ENCODE measurements around a stretch of chr3.

- RRBS, result no CpG with 5 or more reads among the region's 15 CpGs
Measured at GRCh38 chr3:69200033-69201243, 78.0 kb upstream of the LMOD3 start.

GRCh38 chr3:69744376-69744575 lies 5.0 kb downstream of the MITF start:
- RRBS, result no CpG with 5 or more reads among the region's 2 CpGs

DNA sequence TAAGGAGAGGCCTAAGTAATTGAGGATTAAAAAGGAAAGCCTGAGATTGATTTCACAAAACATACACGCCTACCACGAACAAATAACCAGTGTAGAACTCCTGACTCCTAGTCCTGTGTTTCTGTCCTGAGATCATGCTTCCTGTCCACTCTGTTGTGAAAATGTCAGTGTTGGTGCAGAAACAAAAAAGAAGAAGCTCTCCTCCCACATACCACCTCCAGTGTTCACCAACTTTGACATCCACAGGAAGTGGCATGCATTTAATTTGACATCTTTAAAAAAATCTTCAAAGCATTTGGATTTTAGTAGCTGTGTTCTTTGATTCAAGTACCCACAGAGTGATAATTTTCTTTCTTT lies 8.6 kb downstream of the MITF start:
- RRBS, result no CpG with 5 or more reads among the region's 2 CpGs

- RRBS, result no CpG with 5 or more reads among the region's 3 CpGs
Measured at GRCh38 chr3:69845799-69846174, 106.5 kb downstream of the MITF start.

- RRBS, result no CpG with 5 or more reads among the region's 6 CpGs
Measured at GRCh38 chr3:69936442-69936954, 197.2 kb downstream of the MITF start.

GRCh38 chr3:70977747-70978292 lies 605.7 kb downstream of the FOXP1 start:
- RRBS, result no CpG with 5 or more reads among the region's 18 CpGs

DNA sequence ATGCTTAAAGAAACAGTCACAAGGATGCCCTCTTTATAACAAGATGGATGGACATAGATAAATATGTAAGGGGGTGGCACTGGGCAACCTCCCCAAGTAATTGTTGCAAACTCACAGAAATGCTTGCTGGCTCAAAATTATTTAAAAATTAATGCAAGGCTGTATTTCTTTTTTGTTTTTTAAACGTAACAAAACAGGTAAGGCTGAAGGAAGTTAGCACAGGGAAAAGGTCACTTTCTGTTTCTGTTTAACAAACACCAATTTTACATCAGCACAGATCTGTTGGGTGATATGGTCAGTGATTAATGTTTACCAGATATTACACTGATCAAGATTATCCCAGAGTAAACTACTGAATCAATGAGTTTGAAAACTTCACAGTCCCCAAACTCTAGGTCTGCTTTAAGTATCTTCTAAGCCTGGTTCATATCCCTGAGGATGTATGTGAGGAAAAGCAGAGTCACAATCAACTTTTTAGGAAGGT lies 558.0 kb downstream of the FOXP1 start:
- RRBS, result no CpG with 5 or more reads among the region's 1 CpG

GRCh38 chr3:71063318-71063859 lies 520.1 kb downstream of the FOXP1 start:
- RRBS, result no CpG with 5 or more reads among the region's 3 CpGs

- RRBS, result no CpG with 5 or more reads among the region's 4 CpGs
Measured at GRCh38 chr3:71066690-71067491, 516.6 kb downstream of the FOXP1 start.

- RRBS, result no CpG with 5 or more reads among the region's 5 CpGs
Measured at GRCh38 chr3:71085269-71085735, 498.2 kb downstream of the FOXP1 start.

GRCh38 chr3:71133943-71134499 lies 449.5 kb downstream of the FOXP1 start:
- RRBS, result no CpG with 5 or more reads among the region's 5 CpGs

GRCh38 chr3:71247060-71248043 lies 336.2 kb downstream of the FOXP1 start:
- RRBS, result no CpG with 5 or more reads among the region's 12 CpGs

DNA sequence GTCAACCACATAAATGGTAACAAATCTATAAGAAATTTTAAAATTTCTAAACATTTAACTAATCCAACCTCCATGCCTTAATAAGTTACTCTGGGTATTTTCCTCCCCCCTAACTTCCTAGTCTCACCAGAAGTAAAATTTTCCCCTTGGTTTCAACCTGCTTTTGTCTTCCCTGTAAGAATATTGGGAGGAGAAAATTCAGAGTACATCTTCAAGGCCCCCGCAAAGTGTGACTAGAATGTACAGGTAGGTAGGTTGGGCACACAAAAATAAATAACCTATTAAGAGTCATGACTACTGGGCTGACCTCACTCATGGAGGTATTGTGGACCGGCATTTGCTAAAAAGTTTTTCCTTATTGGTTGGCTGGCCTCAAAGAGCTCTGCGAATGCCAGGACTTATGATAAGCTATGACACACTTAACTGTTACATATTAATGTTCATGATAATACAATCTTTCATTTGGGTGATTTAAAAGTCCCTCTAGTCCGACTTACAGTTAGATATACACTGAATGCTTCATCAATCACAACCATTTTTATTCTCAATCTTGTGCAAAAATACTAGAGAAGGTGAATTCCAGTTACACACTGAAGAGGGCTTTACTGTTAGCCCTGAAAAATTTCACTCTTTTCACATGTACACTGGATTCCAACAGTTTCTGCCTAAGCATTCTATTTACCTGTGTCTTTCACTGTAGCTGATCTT lies 329.3 kb downstream of the FOXP1 start:
- RRBS, result no CpG with 5 or more reads among the region's 4 CpGs

DNA sequence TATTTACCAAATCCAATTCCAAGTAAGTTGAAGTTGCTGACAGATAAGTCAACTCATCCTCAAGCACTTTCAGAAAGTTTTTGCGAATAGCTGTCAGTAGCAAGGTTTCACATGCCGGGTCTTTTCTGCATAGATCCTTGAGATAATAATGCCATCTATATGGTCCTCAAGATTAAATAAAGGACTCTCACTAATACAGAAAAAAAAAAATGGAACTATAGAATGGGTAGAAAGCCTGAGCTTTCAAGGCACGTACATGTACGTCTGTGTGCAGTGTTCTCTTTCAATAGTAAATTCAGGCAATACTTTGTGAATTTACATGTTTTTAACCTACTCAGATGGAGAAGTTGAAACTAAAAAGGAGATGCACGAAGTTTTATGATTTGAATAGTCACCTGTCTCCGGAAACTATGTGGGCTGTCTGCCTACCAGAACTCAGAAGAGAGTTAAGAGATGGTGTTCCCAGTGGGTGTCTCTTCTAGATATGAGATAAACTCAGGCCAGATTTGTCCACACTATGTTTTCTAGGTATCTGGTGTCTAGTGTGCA lies 223.0 kb downstream of the FOXP1 start:
- RRBS, result no CpG with 5 or more reads among the region's 6 CpGs

DNA sequence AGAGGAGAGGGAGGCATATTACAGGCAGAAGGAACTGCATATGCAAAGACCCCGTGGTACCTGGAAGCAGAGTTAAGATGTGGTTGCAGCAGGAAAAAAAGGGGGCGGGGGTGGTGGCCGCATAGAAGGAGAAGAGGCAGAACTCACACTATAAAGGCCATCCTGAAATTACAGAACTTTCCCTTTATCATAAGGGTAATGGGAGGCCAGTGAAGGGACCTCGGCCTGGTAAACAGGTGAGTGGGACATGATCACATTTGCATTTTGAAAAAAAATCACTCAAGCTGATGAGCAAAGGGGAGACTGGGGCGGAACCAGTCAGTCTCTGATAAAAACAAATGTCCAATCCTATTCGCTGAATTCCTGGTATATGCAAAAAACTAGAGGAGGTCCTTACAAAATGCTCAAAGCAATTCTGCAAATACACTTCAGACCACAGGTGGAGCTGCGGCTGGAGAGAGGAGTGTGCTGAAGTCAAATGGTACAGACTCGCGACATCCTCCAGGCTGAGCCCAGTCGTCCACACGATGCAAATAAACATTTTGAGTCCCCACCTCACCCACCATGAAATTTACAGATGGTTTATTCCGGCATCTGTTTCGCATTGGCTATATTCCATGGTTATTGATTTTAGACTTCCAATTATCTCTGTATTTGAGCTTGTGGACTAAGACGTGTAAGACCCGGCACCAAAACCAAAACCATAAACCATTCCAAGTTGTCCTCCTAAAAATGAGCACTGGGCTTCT lies 166.7 kb downstream of the FOXP1 start:
- RRBS, result 55% methylated on average over 4 of the region's 15 CpGs

DNA sequence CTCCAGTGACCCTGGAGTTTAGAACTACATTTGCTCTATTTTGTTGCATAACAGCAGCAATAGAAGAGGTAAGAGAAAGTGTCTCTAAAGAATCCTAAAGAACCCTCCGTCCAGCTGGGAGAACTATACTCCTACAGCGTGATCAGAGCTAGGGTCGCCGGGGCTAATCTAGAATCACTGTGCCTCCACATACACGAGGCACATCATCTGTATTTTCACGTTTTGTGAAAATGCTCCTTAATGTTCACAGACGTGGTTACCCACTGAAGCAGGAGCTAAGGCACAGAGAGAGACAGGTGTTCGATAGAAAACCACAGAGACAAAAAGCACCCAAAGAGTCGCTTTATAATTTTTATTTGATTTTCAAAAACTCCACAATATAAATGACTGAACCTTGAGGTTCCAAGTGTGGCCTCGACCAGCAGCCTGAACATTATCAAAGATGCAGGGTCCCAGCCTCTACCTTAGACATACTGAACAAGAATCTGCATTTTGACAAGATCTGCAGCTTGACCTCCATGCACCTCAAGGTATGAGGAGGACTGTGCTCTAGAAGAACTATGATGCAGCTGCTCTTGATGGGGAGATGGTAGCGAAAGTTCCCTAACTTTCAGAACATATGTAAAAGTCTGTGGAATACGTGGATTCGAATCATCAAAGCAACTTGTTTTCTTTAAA lies 129.3 kb downstream of the FOXP1 start:
- RRBS, result no CpG with 5 or more reads among the region's 13 CpGs

- RRBS, result no CpG with 5 or more reads among the region's 18 CpGs
Measured at GRCh38 chr3:71725663-71726148, 504 bp upstream of the EIF4E3 start.

DNA sequence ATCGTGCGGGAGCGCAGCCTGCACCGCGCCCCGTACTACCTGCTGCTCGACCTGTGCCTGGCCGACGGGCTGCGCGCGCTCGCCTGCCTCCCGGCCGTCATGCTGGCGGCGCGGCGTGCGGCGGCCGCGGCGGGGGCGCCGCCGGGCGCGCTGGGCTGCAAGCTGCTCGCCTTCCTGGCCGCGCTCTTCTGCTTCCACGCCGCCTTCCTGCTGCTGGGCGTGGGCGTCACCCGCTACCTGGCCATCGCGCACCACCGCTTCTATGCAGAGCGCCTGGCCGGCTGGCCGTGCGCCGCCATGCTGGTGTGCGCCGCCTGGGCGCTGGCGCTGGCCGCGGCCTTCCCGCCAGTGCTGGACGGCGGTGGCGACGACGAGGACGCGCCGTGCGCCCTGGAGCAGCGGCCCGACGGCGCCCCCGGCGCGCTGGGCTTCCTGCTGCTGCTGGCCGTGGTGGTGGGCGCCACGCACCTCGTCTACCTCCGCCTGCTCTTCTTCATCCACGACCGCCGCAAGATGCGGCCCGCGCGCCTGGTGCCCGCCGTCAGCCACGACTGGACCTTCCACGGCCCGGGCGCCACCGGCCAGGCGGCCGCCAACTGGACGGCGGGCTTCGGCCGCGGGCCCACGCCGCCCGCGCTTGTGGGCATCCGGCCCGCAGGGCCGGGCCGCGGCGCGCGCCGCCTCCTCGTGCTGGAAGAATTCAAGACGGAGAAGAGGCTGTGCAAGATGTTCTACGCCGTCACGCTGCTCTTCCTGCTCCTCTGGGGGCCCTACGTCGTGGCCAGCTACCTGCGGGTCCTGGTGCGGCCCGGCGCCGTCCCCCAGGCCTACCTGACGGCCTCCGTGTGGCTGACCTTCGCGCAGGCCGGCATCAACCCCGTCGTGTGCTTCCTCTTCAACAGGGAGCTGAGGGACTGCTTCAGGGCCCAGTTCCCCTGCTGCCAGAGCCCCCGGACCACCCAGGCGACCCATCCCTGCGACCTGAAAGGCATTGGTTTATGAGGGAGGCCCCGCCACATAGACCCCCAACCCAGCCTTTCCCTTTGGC lies 845 bp downstream of the GPR27 start:
- RRBS, result 10% methylated on average over 38 of the region's 130 CpGs

DNA sequence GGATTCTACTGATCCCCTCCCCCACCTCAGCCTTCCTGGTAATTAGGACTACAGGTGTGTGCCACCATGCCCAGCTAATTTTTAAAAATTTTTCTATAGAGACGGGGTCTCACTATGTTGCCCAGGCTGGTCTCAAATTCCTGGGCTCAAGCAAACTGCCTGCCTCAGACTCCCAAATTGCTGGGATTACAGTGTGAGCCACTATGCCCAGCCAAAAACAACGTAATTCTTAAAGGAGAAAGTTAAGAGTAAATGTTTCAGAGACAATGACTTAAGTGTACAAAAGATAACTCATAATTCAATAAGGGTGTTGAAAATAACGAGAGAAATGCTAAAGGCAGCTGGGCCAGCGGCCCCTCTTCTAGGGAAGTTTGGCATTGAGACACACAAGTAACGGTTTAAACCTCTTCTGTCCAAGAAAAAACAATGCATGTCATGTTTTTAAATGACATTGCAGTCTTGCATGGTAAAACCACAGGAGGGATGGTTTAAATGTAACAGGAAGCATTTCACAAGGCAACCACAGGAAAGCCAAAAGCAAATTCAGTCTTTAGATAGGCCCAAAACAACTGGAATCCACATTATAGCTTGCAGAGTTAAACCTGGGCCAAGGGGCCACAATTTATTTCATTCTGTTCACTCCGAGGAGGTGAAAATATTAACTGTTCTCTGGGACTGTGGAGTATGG lies 5.1 kb downstream of the PROK2 start:
- RRBS, result no CpG with 5 or more reads among the region's 6 CpGs